Measurements from ENCODE around the genes ZNF225 and PVR.

GRCh38 chr19:43553275-43553745 is 20.3 kb downstream of the ZNF575 start:
- PRO-cap = no peak

GRCh38 chr19:43572017-43572508 is 3.3 kb downstream of the XRCC1 start:
- PRO-cap = no peak

- PRO-cap = no peak
These were observed 3.3 kb upstream of the ZNF428 start for GRCh38 chr19:43622737-43623144.

- PRO-cap = bidirectional peak, plus-strand start at chr19:43701217, minus-strand start at chr19:43701111; bidirectional peak, plus-strand start at chr19:43701587, minus-strand start at chr19:43701487
These were observed 14.7 kb upstream of the IRGC start for GRCh38 chr19:43700849-43701889.

DNA sequence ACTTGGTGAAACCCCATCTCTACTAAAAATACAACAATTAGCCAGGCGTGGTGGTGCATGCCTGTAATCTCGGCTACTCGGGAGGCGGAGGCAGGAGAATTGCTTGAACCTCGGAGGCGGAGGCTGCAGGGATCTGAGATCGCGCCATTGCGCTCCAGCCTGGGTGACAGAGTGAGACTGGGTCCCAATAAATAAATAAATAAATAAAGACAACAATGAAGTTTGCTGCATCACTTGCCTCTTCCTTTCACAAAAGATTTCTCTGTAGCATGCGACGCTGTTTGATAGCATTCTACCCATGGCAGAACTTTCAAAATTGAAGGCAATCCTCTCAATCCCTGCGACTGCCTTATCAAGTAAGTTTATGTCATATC is 4.9 kb upstream of the IRGC start:
- PRO-cap = no peak

GRCh38 chr19:43738410-43738990 is 16.3 kb downstream of the SMG9 start:
- PRO-cap = no peak

- PRO-cap = bidirectional peak, plus-strand start at chr19:43765391, minus-strand start at chr19:43765121; bidirectional peak, plus-strand start at chr19:43765486, minus-strand start at chr19:43765402
These were observed 10.3 kb upstream of the SMG9 start for GRCh38 chr19:43764680-43765890.

DNA sequence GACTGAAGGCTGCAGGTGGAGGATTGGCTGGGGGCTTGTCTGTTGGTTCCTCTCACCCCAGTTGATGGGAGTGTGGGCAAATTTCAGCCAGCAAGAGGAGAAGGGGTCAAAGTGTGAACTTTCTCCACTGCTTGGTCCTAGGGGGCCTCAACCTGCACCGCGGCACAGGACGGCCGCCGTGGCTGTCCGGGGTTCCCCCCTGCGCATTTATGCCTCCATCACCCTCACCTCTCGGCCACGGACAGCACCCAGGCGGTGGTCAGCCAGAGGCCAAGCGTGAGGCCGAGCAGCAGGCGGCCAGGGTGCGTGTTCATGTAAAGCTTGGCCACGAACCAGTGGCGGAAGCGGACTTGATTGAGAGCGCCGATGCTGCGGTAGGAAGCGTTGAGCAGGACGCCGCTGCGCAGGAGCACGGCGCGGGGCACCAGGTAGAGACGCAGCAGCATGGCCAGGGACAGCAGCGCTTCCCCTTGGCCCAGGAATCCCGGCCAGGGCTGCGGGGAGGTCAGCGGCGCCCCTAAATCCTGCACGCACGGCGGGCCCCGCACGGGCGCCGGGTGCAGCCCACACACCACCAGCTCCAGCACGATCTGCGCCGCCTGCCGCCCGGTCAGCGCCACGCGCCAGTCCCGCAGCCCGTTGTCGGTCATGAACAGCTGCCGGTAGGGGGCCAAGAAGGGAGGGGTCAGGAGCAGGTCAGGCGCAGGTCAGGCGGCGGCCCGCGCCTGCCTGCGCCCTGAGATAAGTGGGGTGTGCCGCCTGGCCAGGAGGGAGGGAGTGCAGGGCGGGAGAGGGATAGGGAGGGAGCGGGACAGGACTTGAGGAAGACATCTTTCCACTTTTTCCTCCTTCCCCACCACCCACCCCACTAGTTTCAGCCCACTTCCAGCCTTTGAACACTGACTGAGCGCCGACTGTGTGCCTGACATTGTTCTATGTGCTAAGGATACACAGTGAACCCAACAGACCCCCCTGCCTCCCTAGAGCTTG is 6.5 kb downstream of the KCNN4 start:
- PRO-cap = no peak

DNA sequence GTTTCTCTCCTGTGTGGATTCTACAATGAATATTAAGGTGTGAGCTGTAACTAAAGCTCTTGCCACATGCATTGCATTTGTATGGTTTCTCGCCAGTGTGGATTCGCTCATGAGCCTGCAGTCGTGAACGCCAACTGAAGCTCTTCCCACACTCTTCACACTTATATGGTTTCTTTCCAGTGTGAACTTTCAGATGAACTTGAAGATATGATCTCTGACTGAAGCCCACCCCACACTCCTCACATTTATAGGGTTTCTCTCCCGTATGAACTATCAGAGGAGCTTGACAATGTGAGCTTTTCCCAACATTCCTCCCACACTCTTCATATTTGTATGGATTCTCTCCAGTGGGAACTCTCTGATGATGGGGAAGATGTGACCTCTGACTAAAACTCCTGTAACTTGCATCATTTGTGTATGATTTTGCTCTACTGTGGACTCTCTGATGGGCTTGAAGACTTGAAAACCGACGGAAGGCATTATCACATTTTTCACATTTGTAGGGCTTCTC is 20.7 kb downstream of the ZNF45 start:
- PRO-cap = no peak

DNA sequence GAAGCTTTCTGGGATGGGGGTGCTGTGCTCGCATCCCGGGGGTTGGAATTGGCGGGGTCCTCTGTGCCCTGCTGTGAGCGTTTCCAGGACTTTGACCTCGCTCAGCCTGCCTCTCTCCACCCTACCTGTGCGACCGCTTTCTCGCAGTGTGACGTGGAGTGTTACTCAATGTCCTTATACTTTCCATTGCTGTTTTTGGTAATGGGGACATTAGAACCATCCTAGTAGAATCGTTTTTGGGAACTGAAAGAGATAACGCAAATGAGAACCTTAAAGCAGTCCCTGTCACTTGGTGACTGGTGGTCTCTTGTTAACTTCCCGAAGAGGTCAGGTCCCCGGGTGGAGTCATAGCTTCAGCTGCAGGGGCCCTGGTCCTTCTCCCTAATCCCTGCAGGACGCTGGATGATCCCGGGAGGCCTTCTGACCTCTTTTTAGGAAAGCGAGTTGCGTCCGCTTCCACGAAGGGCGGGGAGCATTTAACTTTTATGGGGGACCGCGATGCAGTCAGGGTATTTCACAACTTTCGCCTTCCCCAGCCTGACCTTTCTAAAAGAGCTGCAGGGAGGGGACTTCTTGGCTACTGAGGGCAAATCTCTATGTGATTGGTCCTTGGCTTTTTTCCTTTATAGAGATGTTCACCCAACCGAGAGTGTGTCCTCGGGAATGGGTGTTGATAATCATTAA is 534 bp downstream of the ZNF230 start:
- PRO-cap = no peak

- PRO-cap = no peak
These were observed 6.9 kb downstream of the ZNF222 start for GRCh38 chr19:44031977-44032675.

DNA sequence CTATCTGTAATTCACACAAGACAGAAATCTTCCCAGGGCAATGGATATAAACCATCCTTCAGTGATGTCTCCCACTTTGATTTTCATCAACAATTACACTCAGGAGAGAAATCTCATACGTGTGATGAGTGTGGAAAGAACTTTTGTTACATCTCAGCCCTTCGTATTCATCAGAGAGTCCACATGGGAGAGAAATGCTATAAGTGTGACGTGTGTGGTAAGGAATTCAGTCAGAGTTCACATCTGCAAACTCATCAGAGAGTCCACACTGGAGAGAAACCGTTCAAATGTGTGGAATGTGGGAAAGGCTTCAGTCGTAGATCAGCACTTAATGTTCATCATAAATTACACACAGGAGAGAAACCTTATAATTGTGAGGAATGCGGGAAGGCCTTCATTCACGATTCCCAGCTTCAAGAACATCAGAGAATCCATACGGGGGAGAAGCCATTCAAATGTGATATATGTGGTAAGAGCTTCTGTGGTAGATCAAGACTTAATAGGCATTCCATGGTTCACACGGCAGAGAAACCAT is 6.6 kb upstream of the ZNF225 start:
- PRO-cap = no peak

DNA sequence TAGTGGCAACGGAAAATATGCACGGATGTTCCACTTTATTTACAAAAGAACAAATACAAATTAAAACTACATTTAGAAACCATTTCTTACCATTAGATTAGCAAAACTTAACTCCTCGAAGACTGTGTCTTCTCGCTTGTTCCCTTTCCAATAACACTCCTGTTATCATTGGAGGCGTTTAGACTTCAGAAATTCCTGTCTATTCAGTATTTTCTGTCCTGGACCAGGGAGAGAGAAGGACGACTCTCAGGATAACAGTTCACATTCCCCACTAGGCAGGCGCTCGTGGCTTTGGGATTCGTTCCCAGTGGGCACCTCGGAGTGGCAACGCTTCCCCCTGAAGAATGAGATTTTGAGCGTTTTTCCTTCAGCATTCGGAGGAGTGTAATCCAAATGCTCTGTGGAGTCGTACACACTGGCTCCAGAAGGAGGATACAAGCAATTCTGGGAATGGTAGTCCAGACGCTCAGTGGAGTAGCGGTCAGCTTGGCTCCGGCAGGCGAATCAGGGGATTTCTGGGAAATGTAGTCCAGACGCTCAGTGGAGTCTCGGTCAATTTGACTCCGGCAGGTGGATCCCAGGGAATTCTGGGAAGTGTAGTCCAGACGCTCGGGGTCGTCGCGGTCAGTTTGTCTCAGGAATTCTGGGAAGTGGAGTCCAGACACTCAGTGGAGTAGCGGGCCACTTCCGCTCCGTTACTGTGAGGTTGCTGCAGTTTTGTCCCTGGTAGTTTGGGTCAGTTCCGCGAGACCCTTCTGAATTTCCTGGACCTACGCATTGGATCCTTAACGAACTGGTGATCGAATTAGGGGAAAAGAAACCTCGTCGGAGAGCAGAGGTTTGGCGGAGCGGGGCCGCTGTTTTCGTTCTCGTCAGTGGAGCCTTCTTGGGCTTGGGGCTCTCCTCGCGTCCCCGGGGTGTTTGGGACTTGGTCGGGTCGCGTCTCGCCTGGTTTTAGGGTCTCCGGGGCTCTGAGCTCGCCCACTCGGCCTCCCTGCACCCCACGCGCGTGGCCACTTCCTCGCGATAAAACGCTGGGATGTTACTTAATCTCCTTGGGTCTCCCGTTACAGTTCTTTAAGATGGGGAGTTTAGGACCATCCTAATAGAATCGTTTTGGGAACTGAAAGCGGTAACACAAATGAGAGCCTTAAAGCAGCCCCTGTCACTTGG is at the start of gene ZNF225:
ZNF225 (plus strand) TSS at position 668 of the 1,173 bp plus-strand sequence.
- PRO-cap = bidirectional peak, plus-strand start at position 660 of the sequence, minus-strand start at position 506 of the sequence

DNA sequence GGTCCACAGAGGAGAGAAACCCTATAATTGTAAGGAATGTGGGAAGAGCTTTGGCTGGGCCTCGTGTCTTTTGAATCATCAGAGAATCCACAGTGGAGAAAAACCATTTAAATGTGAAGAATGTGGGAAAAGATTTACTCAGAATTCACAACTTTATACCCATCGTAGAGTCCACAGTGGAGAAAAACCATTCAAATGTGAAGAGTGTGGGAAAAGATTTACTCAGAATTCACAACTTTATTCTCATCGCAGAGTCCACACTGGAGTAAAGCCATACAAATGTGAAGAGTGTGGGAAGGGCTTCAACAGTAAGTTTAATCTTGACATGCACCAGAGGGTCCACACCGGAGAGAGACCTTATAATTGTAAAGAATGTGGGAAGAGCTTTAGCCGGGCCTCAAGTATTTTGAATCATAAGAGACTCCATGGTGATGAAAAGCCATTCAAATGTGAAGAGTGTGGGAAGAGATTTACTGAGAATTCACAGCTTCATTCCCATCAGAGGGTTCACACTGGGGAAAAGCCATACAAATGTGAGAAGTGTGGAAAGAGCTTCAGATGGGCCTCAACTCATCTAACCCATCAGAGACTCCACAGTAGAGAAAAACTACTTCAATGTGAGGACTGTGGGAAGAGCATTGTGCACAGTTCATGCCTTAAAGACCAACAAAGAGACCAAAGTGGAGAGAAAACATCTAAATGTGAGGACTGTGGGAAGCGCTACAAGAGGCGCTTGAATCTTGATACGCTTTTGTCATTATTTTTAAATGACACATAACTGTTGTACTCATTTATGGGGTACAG is 9.2 kb upstream of the ZNF234 start:
- PRO-cap = no peak

GRCh38 chr19:44588330-44589103 is 24.8 kb upstream of the IGSF23 start:
- PRO-cap = no peak

DNA sequence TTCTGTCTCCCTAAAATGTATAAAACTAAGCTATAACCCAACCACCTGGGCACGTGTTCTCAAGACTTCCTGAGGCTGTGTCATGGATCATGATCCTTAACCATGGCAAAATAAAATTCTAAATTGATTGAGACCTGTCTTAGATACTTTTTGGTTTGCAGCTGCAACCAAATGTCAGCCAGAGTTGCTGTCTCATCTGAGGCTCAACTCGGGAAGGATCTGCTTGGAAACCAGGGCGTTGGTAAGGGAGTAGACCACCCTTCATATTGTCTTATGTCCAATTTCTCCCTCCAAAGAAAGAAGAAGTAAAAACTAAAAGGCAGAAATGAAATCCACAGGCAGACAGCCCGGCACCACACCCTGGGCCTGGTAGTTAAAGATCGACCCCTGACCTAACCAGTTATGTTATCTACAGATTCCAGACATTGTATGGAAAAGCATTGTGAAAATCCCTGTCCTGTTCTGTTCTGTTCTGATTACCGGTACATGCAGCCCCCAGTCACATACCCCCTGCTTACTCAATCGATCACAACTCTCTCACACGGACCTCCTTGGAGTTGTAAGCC is 23.0 kb upstream of the IGSF23 start:
- PRO-cap = no peak

DNA sequence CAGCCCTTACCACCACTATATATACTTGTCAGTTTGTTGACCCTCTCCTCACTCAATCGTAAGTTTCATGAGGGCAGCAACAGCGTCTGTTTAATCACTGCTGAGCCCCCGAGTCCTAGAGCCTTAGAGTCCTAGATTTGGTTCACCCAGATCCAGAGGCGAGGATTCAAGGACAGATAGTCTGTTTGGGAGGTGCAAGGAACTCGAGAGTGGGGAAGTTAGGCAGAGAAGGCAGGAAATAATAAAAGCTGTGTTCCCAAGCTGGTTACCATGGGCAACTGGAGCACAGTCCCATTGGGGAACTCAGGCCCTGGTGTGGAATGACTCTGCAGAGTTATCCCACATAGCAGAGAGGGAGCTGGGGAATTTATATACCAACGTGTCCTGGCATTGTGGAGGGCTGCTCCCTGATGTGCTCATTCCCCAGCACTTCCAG is 9.7 kb downstream of the IGSF23 start:
- PRO-cap = no peak

GRCh38 chr19:44643456-44644182 is at the start of gene PVR:
Gene PVR (plus strand): TSS chr19:44643910.
- PRO-cap = bidirectional peak, plus-strand start at chr19:44643884, minus-strand start at chr19:44643806

GRCh38 chr19:44648989-44649594 is 5.4 kb downstream of the PVR start:
- PRO-cap = no peak

- PRO-cap = no peak
These were observed 4.4 kb upstream of the CEACAM19 start for GRCh38 chr19:44666707-44667385.

Measured in colonic mucosa (tissue), 1 donor.